Urinary bladder (tissue), 3 donors: ENCODE measurements around the gene RIMOC1.

GRCh38 chr5:39787580-39787801 is 362.7 kb upstream of the DAB2 start:
- PRO-cap, result no peak
- RAMPAGE, long total RNA, result no peak

- PRO-cap, result bidirectional peak, plus-strand start at chr5:40203271, minus-strand start at chr5:40203000
- RAMPAGE, long total RNA, result no peak
These were observed 476.8 kb upstream of the PTGER4 start for GRCh38 chr5:40202890-40203411.

DNA sequence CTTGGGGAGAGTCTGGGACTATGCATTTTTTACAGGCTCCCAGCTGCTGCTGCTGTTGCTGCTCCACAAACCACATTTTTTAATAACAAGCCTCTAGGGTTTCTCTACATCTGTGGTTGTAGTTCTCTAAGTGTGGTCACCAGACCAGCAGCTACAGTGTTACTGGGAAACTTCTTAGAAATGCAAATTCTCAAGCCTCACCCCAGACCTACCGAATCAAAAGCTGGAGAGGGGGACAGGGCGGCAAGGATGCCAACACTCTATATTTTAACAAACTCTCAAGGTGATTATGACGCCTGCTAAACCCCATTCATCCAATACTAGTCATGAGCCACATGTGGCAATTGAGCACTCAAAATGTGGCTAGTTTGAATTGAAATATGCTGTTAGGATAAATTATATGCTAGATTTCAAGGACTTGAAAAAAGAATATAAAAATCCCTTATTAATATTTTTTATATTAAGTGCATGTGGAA is 293.3 kb upstream of the PTGER4 start:
- PRO-cap, result no peak
- RAMPAGE, long total RNA, result no peak

DNA sequence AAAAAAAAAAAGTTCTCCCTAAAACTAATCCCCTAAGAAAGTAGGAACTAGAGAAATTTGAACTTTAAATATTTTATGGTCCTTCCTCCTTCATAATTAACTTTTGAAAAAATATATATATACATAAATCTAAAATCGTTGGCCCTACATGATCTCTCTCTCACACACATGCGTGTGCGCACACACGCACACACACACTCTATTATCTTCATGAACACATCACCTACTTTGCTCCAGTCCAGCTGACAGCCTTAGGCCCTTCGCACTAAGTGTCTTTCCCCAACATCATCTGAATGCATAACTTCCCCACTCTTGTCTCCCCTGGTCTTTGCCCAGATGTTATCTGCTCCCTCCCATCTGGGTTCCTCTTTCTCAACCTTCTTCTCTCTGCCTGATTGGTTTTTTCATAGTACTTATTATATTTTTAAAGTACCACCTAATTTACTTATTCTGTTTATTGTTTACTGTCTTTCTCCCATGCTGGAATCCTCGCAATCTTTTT is 291.5 kb upstream of the PTGER4 start:
- PRO-cap, result no peak
- RAMPAGE, long total RNA, result no peak

DNA sequence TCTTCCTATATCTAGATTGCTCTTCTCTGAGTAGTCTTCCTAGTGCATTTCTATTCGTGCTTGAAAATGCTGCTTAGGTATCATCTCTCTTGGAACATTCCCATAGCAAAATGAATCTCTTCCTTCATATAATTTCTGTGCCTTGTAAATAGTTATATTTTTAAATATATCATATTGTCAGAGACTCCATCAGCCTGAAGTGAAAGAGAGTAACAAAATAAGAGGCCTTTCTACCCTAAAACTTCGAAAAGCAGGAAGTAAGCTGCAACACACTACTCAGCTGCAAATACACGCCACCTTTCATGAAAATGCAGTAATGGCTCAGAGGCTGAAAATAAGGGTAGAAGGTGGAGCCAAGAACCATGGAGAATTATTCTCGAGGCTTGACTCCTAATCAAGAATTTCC is 30.3 kb upstream of the PTGER4 start:
- PRO-cap, result no peak
- RAMPAGE, long total RNA, result no peak

GRCh38 chr5:40680045-40680246 is 231 bp downstream of the PTGER4 start:
- PRO-cap, result no peak
- RAMPAGE, long total RNA, result no peak

GRCh38 chr5:40684419-40685042 is 4.8 kb downstream of the PTGER4 start:
- PRO-cap, result no peak
- RAMPAGE, long total RNA, result no peak

DNA sequence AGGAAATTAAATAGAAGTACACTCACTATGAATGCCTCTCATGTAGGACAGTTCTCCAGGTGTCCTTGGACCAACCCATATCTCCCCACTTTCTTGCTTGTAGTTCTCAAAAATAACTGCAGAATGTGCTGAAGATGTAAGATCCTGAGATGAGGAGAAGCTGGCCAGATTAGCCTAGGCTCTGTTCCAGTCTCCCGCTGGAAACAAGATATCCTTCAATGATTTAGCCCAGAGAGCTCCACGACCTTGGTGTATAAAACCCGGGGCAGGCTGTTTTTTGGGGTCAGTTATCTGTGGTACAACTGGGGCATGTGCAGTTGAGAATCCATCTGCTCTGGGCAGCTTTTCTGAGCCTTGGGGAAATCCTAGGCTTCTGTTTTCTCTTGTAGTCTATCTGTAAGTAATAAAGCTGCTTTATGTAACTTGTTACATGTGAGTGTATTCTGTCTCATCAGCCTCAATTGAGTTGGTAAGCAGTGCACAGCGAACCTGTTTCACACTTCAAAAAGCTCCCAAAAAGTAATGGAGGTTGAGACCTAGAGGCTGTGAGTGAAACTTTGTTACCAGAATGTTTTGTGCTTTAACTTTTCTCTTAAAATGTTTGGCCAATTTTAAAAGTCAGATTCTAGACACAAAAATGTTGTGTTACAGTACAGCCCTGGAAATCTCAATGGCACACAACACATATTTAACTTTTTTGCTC is 24.7 kb upstream of the MROH2B start:
- PRO-cap, result no peak
- RAMPAGE, long total RNA, result no peak

DNA sequence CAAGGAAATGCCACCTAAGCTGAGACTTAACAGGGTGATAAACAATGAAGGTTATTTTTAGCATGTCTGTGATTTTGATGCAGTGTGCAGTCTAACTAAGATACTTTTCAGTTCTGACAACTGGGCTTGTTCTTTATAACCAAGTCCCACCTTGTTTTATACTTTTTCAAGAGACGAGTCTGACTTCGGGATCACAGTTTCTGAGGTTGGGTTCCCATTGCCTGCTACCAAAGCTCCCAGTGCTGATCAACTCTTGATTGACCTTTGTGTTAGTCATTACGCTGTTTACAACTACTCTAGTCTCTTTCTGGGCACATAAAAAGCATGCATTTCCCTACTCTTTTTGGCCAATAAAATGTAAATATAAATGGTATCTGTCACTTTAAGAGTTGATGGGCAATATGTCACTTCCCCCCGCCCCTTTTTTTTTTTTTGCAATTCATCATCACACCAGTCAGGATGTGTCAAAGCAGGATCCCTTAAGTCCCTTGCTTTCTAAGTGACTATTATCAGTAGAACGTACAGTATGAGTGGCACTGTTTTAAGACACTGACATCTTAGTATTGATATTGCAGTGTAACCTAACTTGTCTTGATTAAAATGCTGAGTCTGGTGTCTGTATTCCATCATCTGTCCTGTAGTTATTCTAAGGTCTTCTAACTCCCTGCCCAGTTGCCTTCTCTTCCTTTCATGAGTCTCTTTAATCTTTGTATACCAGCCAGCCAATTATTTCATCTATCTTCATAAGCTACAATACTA is 31.3 kb downstream of the C6 start:
- PRO-cap, result no peak
- RAMPAGE, long total RNA, result no peak

DNA sequence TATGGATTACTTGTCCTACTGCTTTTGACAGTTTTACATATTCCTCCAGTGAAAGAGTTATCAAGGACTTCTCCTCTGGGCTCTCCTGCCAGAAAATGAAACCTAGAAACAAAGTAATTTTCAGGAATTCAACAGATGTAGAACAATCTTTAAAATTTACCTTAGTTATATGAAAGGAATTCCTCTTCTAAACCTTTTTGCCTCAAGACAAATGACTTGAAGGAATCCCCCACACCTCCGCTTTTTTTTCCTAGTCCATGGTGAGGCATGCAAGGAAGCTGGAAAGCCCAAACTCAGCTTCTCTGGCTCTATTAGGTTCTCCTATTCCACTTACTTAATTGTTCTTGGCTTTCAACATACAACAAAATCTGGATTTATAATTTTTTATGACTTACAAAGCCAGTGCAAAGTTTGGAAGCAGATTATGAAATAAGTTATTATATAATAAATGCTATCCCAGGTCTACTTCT is 27.2 kb downstream of the C6 start:
- PRO-cap, result no peak
- RAMPAGE, long total RNA, result no peak

DNA sequence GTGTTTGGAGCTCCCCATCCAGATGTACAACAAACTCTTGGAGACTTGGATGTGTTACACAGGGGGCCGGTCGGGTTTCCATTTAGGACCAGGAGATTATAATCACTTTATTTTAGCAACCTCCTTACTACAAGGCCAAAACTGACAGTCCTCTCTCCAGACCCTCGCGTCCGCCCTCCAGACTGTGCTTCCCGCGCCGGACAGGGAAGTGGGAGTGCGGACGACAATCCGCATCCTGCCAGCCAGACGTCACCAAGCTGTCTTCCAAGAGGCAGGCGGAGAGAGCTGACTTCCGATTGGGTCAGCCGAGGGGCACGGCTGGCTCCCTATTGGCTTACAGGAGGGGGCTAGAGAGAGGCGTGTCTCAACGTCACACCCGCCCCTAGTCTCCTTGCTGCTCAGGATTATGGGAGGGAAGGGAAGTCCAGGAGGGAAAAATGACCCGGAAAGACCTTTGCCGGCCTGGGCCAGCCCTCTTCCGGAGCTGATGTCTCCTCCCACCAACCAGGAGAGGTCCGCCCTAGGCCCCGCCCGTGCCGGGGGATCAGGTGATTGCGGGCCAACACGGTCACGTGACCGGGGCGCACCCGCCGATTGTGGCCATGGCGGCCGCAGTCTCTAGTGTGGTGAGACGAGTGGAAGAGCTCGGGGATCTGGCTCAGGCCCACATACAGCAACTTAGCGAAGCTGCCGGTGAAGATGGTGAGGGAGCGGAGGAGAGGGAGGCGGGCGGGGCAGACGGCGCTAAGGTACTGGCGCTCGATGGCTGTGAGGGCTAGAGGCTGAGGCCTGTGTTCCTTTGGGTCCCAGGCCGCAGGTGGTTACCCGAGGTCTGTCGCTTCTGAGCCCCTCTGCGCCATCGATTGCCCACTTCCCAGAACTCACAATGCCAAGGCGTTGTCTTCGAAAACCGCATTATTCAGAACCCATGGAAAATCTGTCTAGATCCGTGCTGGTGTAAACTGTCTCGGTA is at the start of gene RIMOC1:
Gene RIMOC1, plus strand, starts transcription at position 579 of the 973 bp plus-strand sequence.
- PRO-cap, result bidirectional peak, plus-strand start at position 579 of the sequence, minus-strand start at position 202 of the sequence
- RAMPAGE, long total RNA, result start-site peak on the plus strand centred at position 588 of the sequence, 20 bp wide, 546 and 49 reads in 2 replicates

DNA sequence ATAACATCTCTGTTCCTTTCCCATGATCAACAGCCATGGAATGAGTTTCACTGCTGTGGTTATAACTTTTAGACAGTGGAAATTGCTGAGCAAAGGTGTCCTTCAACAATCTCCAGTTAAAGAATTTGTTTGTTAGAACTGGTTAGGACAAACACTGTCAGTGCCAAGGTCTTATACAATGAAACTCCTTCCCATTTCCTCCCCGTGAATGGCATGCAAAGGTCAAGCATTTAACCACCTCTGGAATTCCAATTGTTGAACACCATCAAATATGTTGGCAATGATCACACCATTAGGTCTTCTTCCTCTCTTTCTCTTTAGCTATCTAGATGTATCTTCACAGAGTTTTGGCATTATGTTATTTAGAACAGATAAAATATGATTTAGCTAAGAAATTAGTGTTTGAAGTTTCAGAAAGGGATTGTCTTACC is 45.7 kb upstream of the GHR start:
- PRO-cap, result unidirectional peak, minus-strand start at position 250 of the sequence
- RAMPAGE, long total RNA, result no peak

DNA sequence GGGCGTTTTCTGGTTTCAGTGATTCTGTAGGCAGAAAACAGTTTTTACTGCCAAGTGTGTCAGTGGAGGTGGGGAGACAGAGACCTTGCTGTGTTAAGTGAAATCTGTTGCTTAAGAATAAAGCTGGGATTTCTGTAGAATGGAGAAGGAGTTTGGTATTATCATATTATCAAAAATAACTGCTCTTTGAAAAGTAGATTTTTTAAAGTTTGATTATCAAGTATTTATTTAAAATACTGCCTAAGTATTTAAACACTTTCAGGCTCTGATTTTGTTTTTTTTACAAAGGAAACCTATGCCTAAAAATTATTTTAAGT is 69.9 kb downstream of the GHR start:
- PRO-cap, result no peak
- RAMPAGE, long total RNA, result no peak

GRCh38 chr5:42518780-42519187 is 95.5 kb downstream of the GHR start:
- PRO-cap, result no peak
- RAMPAGE, long total RNA, result no peak

DNA sequence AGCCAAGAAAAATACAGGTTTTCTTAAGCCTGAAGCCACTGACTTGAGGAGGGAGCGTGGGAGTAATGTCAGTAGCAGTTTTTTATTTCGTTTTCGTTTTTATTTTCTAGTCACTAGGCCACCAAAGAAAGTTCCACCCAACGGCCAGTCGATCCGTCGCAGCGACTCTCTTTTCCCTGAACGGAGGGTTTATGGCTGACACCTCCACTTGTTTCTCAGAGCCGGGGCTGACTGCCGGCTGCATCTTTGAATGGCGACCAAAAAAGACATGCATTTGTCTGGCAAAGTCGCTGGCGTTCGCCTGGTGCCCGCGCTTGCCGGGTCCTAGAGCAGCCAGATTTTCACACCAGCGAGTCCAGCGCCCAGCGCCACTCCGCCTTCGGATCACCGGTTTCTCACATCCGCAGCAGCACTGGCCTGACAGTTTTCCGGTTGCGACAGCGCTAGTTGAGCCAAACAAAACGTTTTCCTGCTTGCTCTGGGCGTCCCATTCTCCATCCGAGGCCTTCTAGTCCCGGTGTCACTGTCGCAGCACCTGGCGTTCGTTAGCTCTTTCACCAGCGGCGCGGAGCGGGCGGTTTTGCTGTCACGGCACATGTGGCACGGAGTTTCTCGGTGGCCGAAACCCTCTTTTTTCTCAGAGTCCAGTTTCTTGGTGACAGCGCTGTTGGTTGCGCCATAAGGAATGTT is 48.2 kb downstream of the ANXA2R start:
- PRO-cap, result bidirectional peak, plus-strand start at position 423 of the sequence, minus-strand start at position 386 of the sequence
- RAMPAGE, long total RNA, result no peak

DNA sequence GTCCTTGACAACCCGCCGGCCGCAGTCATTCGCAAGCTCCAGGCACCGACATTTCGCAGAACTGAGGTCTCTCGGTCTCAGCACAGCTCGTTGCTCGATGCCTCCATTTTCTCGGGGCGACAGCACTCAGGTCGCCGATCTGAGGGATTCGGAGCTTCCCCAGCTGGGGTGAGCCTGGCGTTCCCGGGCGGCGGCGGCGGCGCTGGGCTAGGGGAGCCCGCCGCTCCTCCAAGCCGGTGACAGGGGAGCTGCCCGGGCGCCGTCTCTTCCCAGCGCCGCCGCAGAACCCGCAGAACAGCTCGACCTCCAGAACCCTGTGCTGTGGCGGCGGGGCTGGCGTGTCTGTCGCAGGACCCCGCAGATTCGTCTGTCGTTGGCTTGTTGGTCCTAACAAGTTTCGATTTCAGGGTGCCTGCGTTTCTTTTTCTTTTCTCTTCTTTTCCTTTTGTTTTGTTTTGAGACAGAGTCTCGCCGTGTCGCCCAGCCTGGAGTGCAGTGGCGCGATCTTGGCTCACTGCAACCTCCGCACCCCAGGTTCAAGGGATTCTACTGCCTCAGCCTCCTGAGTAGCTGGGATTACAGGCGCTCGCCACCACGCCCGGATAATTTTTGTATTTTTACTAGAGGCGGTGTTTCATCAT is 47.5 kb downstream of the ANXA2R start:
- PRO-cap, result no peak
- RAMPAGE, long total RNA, result no peak

GRCh38 chr5:43068691-43069030 is 28.5 kb upstream of the ANXA2R start:
- PRO-cap, result no peak
- RAMPAGE, long total RNA, result no peak

DNA sequence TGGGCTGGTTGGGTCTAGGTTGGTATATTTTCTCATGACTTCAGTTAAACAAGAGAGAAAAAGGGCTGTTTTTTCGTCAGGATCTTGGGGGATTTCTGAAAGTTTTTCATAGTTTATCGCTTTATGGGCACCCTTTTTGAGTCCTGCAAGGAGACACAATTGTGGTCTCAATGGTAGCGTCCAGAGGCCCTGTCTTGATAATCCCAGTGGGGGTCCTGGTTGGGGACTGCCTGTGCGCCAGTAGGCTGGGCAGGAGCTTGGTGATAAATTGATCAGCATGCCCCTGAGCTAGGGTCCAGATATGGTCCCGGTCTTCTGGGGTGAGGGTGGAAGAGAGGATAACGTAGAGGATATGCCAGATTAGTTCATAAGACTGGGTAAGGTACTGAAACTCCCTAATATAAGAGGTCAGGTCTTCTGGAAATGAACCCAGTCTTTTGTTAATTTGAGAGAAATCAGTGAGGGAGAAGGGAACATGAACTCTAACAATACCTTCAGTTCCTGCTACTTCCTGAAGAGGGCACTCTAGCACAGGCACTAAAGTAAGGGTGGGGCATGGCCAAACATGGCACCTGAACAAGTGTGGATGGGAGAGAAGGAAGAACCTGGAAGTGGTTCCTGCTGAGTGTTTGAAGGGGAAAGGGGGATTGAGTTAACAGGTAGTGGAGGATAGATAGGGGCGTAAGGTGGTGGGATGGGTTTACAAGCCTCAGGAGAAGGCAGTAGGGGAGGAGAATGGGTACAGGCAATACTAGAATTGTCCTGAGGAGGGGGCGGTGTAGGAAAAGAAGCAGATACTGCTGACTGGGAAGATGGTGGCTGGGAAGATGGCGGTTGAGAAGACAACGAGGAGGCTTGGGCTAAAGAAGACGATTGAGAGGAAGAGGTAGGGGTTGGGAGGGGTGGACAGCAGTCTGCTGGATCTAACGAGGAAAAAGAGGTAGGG is 33.7 kb upstream of the ANXA2R start:
- PRO-cap, result no peak
- RAMPAGE, long total RNA, result no peak

GRCh38 chr5:43105287-43106069 is 15.2 kb upstream of the ZNF131 start:
- PRO-cap, result unidirectional peak, minus-strand start at chr5:43105756
- RAMPAGE, long total RNA, result no peak

DNA sequence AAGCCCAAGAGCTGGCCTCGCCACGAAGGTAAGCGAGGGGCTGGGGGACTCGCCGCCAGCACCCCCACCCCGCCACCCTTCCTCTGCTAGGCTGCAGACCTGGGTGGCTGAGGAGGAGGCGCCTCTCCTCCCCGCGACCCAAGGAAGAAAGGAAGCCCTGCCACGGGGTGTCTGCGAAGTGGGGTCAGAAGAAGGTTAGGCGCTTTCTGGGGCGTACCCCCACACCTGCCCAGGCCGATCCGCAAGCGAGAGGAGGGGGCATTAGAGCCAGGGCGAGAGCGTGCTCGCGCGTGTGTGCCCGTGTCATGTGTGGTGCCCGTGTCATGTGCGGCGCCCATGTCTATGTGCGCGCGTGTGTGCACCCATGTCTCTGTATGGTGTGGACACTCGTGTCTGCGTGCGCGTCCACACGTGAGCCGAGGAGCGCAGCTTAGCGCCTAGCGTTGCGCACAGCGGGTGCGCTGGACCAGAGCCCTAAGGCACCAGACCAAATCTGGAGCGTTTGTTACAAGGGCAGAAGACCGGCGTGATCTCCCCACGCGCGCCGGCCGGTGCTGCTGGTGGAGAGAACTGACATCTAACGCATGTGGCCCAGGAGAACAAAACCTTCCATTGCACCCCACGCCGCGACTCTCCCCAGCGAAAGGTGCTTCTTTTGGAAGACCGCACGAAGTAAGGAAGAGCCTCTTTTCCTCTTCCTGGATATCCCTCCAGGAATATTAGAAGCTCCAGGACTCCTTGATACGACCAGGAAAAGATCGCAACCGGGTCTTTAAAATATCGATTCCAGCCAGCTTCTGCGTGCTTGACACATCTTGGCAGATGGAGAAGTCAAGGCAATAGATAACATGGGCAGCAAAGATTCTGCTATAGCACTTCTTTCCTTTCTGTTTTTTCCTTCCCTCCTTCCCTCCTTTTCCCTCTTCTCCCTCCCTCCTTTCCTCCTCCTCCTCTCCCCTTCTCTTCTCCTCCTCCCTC is 648 bp downstream of the NIM1K start:
- PRO-cap, result no peak
- RAMPAGE, long total RNA, result no peak